ENCODE measurements around the gene KPNB1.

DNA sequence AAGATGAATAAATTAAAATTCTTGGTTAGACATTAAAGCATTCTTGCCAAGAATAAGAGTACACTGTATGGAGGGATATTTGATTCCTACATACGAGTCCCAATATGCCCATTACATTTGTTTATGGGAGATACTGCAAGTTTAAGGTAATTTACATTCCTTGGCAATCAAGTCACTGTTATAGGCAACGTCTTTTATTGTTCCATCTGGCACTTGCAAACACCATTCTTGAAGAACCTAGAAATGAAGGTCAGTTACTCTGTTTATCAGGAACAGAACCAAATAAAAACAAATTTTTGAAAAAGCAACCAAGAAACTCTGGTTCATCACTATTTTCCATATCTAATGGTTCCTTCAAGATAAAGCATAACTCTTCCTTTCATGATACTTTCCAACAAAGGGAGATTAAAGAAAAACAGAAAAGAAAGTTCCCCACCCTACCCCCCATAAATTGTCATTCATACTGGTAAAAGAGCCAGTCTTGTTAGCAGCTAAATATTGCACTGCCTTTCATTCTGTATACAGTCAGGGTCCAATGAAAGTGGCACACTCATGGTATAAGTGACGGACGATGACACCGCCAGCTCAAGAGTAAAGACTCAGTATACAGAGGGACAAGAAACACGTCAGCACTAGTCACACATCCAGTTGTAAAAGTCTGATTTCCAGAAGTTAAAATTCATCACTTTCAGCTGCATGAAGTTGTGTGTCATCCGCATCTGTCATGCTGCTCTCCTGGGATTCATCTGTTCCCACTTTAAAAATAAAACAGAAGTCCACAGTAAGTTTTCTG lies 68.6 kb downstream of the CDC27 start:
- PRO-cap = no peak
- RAMPAGE, long total RNA = no peak

DNA sequence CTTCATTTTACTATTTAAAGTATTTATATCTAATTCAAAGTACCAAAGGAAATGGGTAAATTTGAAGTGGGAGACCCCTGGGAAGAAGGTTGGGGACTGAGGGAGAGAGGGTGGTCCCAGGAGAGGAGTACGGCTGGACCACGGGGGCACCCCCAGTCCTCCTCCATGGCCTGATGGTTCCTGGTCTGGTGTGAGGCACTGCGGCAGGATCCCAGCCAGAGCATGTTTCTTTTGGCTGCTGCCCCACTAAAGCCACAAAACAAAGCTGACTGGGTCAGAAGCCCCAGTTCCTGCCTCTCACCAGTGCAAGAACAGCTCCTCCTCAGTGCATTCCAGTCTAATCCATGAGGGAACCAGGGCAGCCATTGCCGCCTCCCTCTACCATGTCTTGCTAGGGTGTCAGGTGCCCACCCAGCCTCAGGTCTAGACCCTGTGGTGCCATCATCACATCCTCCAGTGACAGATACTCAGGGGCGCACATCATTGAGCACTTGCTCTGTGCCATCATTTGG lies 29.5 kb upstream of the EFCAB13 start:
- PRO-cap = no peak
- RAMPAGE, long total RNA = no peak

DNA sequence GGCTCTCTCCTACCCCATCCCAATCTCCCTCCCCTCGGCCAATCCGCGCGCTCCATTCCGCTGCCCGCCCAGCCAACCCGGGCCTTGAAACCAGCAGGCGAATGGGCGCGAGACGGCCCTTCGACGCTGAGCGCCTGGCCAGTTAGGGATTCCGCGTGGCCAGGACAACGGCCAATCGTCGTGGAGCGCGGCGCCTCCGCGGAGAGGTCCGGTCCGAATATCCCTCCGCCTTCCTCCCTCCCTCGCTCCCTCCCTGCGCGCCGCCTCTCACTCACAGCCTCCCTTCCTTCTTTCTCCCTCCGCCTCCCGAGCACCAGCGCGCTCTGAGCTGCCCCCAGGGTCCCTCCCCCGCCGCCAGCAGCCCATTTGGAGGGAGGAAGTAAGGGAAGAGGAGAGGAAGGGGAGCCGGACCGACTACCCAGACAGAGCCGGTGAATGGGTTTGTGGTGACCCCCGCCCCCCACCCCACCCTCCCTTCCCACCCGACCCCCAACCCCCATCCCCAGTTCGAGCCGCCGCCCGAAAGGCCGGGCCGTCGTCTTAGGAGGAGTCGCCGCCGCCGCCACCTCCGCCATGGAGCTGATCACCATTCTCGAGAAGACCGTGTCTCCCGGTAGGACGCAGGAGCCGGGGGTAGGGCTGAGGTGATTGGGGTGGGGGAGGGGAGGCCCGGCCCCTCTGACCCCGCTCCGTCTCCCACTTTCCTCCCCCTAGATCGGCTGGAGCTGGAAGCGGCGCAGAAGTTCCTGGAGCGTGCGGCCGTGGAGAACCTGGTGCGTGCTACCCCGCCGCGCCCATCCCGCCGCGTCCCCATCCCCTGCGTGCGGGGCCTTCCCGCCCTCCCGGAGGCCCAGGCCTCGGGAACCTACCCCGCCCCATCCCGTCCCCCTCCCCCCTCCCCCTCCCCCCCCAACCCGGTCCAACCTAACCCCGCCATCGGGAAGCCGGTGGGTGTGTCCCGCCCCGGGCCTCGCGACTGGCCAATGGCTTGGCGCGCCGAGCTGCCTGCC lies at the start of gene KPNB1:
Gene KPNB1 (plus strand): TSS at position 248 of the 1,010 bp plus-strand sequence.
- PRO-cap = bidirectional peak, plus-strand start at position 366 of the sequence, minus-strand start outside the sequence; bidirectional peak, plus-strand start at position 711 of the sequence, minus-strand start at position 609 of the sequence; bidirectional peak, plus-strand start outside the sequence, minus-strand start at position 841 of the sequence
- RAMPAGE, long total RNA = no peak

GRCh38 chr17:47656715-47657654 lies 7.3 kb downstream of the KPNB1 start:
- PRO-cap = no peak
- RAMPAGE, long total RNA = no peak

DNA sequence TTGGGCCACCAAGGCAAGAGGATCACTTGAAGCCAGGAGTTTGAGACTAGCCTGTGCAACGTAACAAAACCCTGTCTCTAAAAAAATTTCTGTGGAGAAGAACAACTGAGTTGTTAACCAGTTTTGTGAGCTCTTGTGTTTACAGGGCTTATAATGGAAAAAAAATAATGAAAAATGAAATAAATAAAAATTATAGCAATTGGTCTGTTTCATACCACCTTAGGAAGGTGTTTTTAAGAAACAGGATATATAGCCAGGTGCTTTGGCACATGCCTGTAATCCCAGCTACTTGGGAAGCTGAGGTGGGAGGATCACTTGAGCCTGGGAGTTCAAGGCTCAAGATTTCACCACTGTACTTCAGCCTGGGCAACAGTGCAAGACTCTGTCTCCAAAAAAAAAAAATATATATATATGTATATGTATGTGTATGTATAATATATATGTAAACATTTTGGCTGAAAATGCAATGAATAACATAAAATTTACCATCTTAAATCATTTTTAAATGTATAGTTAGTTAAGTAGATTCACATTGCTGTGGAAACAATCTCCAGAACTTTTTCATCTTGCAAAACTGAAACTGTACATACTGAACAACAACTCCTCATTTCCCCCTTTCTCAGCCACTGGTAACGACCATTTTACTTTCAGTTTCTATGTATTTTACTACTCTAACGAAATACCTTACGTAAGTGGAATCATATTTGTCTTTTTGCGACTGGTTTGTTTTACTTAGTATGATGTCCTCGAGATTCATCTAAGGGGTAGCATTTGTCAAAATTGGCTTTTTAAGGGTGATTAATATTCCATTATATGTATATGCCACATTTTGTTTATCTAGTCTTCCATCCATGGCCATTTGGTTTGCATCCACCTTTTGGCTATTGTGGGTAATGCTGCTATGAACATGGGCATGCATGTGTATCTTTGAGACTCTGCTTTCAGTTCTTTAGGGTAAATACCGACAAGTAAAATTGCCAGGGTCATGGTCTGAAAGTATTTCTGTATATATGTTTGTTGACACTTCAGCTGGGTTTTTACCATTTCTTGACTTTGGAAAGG lies 10.1 kb downstream of the KPNB1 start:
- PRO-cap = no peak
- RAMPAGE, long total RNA = no peak

- PRO-cap = no peak
- RAMPAGE, long total RNA = no peak
Measured at GRCh38 chr17:47673275-47674383, 20.3 kb upstream of the TBKBP1 start.

DNA sequence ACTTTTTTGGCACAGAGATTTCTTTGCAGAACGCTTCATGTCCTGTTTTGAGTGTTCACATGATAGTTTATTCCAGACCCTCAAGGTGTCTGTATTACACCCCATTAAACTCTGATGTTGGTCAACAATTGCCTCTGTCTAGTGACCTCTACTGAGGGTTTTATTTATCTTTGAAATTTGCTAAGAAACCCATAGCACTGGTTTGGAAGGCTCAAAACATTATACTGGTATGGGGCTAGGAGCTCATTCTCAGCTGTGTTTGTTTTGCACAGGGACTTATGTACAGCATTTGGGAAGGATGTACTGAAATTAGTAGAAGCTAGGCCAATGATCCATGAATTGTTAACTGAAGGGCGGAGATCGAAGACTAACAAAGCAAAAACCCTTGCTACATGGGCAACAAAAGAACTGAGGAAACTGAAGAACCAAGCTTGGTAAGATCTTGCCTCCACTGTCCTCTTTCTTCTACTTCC lies 13.7 kb upstream of the TBKBP1 start:
- PRO-cap = no peak
- RAMPAGE, long total RNA = no peak

GRCh38 chr17:47686669-47687656 lies 7.0 kb upstream of the TBKBP1 start:
- PRO-cap = no peak
- RAMPAGE, long total RNA = no peak

DNA sequence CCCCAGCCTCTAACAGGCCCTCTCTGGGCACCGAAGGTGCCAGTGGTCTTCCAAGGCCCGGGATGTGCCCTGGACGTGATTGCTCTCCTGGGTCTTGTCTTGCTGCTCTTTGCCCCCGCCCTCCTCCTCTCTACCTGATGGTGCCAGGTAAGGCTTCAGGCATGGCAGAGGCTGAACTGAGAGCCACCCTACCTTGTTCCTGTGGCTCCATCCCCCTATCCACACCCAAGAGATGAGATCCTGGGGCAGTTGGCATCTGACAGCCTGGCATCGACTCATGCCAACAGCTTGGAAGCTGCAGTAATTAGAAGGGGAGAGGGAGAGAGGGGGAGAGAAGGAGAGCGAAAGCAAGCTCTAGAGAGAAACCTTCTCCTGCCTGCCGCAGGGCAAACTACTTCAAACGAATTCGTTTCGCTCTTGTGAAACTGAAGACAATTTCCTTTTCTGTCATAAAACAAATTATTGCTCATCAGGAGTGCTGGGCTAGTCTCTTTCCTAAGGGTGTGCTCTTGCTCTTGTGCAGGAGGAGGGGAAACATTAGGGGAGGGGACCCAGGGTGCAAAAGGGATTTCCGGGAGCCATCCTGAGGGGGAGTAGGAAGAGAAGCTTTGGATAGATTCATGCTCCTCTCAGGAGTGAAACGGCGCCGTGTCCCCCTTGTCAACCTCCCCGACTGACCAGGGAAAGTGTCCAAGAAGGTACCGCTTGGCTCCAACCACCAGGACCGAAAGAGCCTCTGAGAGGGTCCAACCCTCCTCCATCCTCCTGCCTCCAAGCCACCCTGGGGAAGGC lies 13.9 kb upstream of the SP6 start:
- PRO-cap = no peak
- RAMPAGE, long total RNA = no peak

GRCh38 chr17:47882253-47882582 lies 13.8 kb upstream of the SP2 start:
- PRO-cap = no peak
- RAMPAGE, long total RNA = no peak

DNA sequence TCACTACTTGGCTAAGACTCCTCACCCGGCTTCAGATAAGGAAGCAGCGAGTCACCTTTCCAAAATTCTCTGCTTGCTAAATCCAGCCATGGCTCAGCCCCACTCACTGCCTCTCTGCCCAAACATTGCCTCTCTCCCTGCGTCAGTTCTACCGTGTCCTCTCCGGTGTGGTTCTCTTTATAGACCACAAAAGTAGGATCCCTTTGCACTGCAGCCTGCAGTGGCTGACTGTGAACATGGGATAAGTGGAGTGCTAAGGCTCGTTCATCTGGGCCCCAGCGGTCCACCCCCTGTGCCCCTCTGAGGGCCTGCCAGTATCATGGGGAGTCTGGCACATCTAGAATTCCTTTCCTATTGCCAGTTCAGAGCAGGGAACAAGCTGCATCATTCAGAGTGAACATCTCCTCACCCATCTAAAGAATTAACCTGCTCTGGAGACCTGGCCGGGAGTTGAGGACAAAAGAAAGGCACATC lies 13.1 kb downstream of the CDK5RAP3 start:
- PRO-cap = no peak
- RAMPAGE, long total RNA = no peak

DNA sequence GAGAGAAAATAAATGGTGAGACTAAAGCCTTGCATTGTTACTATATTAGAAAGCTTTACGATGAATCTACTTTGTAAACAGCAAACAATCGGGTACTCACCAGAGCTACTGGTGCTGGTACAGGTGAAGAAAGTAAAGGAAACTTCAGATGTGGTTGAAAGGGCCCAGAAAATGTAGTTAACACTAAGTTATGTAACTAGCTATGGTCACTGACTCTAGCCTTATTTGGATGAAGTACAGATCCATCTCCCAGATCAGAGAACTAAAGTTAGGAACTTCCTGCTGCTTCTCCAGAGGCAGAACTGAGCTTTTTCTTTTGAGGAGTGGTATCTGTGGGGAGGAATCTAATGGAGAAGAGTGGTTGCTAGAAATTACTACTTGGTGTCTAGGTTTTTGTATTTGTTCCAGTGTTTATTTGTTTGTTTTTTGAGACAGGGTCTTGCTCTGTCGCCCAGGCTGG lies 987 bp downstream of the SNX11 start:
- PRO-cap = no peak
- RAMPAGE, long total RNA = no peak

DNA sequence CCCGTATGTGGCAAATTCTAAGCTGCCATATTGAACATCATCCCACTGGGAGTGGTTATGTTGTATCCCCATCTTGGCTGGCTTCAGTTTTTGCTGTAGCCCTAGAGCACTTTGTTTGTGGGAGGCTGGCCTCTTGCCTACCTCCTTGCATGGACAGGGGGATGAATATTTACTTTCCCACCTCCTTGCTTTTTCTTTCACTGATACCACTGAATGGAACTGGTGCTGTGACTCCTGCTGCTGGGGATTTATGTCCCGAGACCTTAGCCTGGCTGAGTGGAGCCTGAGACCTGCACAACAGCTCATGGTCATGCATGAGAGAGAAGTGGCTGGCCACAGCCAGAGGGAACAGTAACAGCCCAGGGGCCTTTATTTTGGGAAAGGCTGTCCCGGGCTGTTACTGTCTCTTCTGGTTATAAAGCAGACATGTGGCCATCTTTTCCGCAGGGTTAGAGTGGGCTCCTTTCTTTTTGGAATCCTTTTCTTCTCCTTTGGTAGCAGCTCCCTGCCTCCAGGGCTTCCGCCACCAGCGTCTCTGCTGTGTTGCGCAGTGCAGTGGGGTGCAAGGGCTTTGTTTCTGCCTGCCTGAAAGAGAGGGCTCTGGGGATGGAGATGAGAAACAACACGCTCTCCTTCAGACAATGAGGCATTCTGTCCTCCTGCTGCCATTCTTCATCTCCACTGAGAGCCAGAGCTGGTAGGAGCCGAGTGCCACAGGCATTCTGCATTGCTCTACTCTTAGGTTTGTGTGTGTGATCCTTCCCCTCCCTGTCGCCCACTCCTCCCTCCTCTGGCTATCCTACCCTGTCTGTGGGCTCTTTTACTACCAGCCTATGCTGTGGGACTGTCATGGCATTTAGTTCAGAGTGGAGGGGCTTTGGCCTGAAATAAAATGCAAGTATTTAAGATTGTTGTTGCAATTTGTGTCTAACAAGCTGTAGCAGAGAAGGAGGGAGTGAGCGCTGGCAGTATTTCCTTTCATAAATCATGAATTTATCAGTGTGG lies 14.6 kb downstream of the SNX11 start:
- PRO-cap = no peak
- RAMPAGE, long total RNA = no peak

DNA sequence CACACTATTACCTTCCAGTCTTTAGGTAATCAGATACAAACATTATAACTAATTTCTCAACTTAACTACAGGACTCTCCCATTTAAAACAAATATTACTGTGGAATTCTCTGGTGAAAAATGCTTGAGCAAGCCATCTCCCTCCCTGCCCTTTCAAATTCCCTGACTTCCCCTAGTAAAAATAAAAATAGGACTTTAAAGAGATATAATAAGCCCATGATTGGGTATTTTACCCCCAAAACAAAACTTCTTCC lies 135.5 kb downstream of the SNX11 start:
- PRO-cap = no peak
- RAMPAGE, long total RNA = no peak

DNA sequence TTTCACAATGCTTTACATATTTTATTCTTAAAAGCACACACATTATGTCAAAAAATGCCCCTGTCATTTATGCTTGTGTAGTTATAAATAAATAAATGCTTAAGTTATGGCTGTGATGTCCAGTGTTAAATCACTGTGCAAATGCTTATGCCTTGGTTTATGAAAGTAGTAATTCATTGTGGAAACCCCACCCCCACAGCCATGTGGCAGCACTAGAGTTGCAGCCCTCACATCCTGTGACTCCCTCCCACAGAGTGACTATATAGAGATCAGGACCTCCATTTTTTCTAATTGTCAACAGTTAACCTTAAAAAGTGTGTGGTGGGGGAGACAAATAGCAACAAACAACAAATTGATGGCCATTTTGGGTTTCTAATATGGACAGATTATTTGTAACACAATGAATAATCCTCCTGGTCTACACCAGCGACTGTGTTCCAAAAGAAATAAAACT lies 2.4 kb downstream of the SKAP1 start:
- PRO-cap = no peak
- RAMPAGE, long total RNA = no peak

GRCh38 chr17:48439952-48440591 lies 10.1 kb upstream of the SKAP1 start:
- PRO-cap = no peak
- RAMPAGE, long total RNA = no peak

DNA sequence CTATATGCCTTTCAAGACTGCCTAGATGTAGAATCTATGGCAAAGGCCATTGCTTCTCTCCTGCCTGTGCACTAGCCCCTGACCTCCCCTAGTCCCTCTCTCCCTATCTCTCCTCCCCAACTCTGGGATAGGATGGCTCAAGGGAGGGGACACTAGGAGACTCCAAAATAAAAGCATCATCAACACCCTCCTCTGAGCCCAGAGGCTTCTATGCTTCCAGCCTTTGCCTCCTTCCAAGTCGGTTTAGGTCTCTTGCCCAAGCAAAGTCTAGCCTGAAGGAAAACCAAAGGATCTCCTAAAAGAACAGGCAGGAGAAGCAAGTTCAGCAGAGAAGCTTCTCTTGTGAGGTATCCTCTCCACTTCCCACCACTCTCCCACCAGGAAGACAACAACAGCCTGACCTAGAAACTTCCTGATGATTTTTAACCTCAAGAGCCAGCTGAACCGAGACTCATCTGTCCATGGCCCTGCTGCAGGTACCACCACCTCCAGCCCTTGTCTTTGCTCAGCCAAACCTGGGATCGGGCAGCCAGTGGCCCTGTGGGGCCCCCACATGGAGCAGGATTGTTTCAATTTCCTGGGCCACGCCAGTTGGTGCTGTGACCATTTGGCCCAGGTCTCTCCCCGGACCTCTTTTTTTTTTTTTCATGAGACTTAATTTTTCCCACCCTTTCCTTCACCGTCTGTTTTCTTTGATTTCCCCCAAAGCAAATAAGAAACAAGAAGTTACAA lies 8.1 kb upstream of the HOXB2 start:
- PRO-cap = no peak
- RAMPAGE, long total RNA = no peak

DNA sequence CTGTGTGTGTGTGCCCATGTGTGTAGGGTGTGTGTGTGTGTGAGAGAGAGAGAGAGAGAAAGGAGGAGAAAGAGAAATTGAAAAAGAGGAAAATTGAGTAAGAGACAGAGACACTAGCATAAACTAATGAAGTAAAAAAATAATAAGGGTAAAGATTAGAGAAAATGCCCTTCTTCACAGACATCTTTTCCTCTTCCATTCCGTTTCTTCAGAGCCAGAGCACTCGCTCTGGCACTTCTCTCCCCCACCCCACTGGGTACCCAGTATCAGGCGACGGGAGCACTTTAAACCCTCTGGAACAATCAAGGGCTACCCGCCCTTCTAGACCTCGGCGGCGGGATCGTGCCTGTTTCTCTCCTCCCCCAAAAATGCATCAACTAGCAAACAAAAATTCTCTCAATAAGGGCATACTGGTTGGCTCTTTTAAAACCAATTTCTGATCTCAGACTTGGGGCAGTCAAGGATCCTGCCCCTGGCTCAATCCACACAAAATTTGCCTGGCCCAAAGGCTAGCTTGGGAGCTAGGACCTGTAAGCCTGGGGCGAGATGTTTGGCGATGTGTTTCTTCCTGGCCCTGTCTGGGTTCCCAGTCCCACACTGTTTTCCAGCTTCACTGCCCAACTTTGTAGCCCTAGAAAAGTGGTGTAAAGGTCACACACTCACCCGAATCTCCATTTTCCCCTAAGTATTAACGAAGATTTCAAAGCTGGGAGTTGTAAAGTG lies 14.2 kb upstream of the HOXB2 start:
- PRO-cap = no peak
- RAMPAGE, long total RNA = no peak

DNA sequence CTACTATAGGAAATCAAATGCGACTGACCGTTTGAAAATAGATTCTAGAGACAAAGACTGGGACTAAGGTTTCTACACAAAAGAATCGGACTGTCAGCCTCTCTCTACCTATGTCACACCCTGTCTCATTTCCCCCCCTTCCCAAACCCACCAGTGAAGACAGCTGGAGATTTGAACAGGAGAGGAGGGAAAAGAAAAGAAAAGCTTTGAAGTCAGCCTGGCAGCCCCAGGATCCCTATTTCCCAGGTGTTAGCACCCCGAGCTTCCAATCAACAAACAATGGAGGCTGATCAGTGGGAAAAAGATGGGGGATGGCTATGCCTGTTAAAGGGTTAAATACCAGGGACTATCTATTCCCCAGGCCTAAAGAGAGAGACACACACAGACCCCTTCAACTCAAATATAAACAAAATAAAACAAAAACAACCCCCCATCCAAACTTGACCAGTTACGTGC lies 8.2 kb downstream of the HOXB4 start:
- PRO-cap = no peak
- RAMPAGE, long total RNA = no peak

- PRO-cap = no peak
- RAMPAGE, long total RNA = no peak
Measured at GRCh38 chr17:48727710-48728583, 603 bp downstream of the HOXB13 start.